NB4 (cell line): ENCODE data around the gene EIF4A3.

DNA sequence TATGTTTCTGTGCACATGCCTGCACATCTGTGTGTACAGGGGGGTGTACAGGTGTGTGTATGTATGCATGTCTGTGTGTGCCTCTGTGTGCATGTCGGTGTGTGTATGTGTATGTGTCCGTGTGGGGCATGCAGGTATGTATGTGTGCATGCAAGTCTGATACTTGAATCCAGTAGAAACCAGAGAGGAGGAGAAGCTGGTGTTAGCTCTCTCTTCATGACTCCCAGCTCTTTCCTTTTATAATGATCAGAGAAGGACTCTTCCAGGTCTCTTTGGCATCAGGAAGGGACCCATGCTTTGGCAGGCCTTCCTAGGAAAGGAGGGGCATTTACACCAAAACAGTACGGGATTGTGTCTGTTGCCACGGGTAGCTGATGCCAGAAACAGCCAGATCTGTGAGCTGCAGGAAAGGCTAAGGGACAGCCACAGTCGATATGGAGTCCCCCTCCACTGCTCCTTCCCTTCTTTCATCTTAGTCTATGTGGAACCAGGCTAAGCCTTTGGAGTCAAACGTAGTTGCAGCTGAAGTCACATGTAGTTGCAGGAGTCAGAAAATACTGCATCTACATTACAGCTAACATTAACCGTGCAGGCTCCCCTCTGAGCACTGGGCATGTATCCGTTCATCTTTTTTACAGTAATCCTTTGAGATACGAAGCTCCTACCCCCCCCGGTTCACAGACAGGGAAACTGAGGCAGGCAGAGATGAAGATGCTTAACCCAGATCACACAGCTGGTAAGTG is 9.3 kb downstream of the CEP295NL start:
- RRBS, result no CpG with 5 or more reads among the region's 10 CpGs

- RRBS, result no CpG with 5 or more reads among the region's 5 CpGs
Measured at GRCh38 chr17:78895333-78895671, 7.7 kb downstream of the CEP295NL start.

DNA sequence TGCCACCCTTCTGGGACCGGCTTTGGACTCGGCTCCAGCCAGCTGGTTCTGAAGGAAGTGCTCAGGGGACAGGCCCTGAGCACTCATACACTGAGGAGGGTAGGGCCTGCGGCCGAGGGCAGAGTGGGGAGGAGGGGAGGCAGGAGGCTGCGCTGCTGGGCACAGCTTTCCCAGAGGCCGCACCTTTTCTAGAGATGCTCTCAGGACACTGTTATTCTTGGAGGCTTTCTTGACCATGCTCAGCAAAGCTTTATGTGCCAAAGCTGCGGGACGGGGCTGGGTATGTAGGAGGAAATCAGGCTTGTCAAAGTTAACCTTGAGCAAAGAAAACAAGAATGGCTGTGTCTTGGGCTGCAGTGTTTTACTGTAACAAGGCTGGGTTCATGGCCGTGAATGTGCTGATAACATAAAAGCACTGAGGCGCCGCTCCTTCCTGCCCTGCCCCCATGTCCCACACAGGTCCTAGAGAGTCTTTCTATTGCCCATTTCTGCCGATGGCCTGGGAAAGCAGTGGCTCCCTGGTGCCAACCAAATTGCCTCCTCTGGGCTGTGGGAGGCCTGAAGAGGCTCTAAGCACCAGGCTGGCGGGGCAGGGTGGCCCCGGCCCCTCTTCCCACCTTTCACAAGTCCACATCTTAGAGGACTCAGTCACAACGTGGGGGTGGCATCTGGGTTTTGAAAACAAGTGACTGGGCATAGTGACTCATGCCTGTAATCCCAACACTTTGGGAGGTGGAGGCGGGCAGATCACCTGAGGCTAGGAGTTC is 22.3 kb upstream of the TIMP2 start:
- RRBS, result no CpG with 5 or more reads among the region's 16 CpGs

DNA sequence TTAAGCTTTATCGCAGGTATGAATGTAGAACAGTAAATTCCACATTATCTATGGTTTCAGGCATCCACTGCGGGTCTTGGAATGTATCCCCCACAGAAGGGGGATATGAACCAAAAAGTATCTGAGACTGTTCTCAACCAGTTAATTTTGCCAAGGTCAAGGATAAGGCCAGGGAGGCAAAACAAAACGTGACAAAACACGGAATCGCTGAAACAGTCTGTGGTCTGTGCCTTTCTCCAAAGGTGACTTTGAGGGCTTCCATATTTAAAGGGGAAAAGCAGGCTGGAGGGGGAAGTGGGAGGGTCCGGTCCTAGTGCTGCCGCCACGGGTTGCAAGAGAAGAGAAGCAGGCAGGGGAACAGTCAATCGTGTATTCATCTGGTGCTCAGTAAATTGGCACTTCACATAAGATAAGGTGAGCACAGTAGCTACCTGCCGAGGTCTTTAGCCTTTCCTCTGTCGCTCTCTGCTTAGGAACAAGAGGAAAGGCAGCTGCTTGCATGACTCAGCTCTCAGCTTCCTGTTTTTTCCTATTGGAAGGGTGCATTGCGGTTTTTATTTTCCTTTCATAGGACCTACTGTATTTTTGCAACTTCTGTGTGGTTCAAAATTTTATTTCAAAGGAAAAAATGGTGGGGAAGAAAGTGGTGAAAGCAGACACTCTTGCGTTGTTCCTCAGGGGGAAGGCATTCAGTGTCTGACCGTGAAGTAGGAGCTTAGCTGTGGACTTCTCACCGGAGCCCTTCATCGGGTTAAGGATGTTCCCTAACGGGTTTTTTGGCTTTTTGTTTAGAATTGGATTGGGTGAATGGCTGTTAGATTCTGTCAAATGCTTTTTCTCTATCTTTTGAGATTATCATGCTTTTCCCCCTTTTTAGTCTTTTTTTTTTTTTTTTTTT is 7.0 kb upstream of the LGALS3BP start:
- RRBS, result no CpG with 5 or more reads among the region's 17 CpGs

- RRBS, result no CpG with 5 or more reads among the region's 11 CpGs
Measured at GRCh38 chr17:79007965-79008408, 1.6 kb downstream of the CANT1 start.

DNA sequence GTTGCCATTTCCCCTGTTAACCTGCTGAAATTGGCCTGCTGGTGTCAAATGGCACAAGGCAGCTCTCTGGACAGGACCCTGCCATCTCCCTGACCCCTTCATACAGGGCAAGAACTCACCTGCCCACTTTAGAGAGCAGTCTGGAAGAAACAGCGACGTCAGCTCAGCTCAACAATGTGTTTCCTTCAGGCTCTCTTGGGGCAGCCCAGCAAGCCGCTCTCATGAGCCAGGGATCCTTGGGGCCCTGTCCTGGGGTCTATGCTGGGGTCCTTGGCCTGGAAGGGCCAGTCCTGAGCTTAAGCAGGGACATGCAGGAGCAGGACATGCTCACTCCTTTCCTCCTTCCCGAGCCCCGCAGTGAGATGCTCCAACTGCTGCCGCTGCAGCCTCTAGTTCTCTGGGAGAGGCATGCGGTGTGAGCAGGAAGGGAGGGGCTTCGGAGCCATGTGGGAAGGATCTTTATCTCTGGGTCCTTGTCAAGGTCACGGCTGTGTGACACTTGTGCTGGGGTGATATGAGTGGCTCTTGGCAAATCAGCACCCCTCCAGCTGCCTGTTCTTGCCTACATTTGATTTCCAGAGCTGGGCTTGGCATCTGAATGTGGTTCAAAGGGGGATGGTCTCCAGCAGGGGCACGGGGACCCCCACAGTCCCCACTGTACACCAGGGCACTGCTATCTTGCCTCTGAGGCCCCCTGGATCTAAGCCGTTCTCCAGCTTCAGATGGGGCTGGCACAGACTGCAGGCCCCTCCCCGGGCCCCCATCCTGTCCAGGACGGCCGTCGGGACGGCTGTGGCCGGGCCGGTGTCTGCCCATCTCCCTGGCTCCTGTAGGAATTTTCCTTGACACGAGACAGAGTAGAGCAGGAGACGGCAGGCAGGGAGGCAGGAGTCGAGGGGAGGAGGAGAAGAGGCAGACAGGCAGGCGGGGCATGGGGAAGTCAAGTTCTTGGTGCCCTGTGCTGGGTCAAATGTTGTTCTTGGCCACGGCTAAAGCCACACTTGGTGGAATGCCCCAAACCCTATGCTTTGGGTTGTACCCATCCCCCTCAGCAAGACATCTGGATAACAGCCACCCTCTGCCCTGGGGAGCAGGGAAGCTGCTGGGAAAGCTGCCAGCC is 3.6 kb downstream of the C1QTNF1 start:
- RRBS, result 67% methylated on average over 6 of the region's 23 CpGs

DNA sequence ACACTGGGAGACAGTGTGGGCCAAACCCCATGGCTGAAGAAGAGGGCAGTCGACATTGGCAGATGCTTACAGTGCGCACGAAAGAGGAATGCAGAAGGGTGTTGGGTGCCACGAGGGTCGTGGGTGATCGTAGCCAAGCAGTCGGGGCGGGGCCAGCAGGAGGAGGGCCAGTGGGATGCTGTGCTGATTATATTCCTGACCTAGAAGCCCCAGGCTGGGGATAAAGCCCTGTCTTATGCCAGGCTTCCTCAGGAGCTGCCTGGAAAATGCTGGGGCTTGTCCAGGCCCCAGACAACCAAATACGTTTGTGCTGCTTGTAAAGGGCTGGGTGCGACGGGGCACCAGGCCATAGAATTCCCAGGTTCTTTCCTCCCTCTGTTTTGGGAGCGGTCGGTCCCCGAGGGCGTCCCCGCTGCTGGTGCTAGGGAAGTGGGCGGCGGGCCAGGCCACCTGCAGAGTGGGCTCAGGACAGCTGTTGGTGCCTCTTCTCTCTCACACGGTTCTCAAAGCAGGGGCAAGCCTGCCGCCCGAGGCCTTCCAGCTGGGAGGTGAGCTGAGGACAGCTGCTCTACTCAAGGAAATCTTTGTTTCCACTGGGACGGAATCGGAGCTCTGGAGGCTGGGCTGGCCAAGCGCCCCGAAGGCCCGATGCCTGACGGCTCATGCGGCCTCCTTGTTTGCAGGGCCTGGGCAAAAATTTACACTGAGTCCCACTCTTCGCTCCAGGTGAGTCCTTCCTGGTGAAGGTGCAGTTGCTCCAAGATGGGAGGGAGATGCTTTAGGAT is 10.0 kb downstream of the C1QTNF1 start:
- RRBS, result no CpG with 5 or more reads among the region's 29 CpGs

DNA sequence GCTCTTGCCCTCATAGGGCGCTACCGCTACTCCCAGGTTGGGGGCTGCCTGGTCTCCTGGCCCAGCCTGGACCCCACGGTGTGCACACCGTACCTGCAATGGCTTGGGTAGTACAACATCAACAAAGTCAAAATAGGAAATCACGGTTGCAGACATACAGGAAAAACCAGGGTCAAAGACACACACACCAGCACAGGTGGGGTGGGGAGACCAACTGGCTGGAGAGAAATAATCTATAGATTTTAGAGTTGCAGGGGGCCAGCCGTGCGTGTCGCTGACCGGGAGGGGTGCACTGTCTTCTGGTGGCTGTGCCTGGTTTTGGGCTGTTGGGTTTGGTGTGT is 17.6 kb downstream of the ENGASE start:
- RRBS, result no CpG with 5 or more reads among the region's 9 CpGs

- RRBS, result no CpG with 5 or more reads among the region's 20 CpGs
Measured at GRCh38 chr17:79228015-79228553, 153.5 kb downstream of the ENGASE start.

GRCh38 chr17:79388759-79389089 is 222.1 kb downstream of the RBFOX3 start:
- RRBS, result 84% methylated on average over 1 of the region's 11 CpGs

- RRBS, result no CpG with 5 or more reads among the region's 50 CpGs
Measured at GRCh38 chr17:79610193-79610632, 638 bp downstream of the RBFOX3 start.

GRCh38 chr17:79776947-79777152 is 1.1 kb upstream of the CBX2 start:
- RRBS, result no CpG with 5 or more reads among the region's 5 CpGs

- RRBS, result 1% methylated on average over 24 of the region's 92 CpGs
Measured at GRCh38 chr17:79797251-79798069, 583 bp upstream of the CBX8 start.

DNA sequence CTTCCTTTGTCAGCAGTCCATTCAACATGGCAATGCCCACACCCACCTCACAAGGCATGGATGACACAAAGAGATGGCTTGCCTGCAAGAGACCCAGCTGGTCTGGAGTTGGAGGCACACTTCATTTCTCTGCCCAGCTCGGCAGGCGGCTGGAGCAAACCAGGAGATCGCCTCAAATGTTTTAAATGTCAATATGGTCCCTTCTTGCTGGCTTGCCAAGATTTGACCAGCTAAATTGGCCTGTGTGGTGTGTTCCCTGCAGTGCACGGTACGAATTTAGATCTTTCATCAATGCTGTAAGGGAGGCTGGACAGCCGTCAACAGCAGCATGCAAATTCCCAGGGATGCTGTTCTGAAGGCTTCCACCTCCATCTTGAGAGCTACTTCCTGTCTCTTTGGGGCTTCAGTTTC is 19.4 kb downstream of the CBX4 start:
- RRBS, result no CpG with 5 or more reads among the region's 6 CpGs

GRCh38 chr17:79892235-79892974 is 53.2 kb upstream of the CBX4 start:
- RRBS, result no CpG with 5 or more reads among the region's 14 CpGs

DNA sequence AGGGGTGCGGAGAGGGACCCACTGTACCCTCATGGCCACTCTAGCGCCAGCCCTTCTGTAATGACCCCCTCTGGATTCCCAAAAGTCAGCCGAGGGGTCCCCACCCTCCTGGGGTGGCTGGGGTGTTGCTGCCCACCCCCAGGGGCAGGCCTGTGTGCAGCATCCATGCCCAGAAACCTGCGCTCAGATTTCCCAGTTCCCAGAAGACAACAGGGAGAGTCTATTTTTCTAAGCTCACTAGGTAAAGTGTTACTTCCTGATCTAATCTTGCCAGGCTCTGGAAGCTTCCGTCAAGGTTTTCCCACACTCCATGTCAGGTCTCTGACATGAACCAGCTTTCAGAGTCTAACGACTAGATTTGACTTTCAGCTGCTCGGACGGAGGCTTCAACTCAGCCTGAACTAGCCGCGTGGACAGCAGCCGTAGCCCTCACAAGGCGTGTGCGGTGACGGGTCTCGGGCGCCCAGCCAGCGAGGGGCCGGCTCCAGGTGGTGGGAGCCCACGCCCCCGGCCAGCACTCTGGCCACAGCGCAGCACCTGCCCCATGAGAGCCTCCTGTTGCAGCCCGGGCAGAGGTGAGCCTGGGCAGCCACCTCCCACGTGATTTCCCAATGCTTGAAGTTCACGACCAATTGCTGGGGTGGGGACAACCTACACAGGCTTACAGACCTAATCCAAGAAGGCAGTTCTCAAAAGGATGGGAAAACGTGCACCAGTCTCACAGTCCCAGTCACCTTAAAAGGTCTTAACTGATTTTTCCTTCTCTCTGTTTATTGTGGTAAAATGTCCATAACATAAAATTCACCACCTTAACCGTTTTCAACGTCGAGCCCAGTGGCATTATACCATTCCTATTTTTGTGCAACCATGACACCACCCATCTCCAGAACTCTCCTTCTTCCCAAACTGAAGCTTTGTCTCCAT is 45.6 kb downstream of the TBC1D16 start:
- RRBS, result 42% methylated on average over 3 of the region's 28 CpGs

- RRBS, result no CpG with 5 or more reads among the region's 15 CpGs
Measured at GRCh38 chr17:80037195-80037518, 715 bp downstream of the CCDC40 start.

DNA sequence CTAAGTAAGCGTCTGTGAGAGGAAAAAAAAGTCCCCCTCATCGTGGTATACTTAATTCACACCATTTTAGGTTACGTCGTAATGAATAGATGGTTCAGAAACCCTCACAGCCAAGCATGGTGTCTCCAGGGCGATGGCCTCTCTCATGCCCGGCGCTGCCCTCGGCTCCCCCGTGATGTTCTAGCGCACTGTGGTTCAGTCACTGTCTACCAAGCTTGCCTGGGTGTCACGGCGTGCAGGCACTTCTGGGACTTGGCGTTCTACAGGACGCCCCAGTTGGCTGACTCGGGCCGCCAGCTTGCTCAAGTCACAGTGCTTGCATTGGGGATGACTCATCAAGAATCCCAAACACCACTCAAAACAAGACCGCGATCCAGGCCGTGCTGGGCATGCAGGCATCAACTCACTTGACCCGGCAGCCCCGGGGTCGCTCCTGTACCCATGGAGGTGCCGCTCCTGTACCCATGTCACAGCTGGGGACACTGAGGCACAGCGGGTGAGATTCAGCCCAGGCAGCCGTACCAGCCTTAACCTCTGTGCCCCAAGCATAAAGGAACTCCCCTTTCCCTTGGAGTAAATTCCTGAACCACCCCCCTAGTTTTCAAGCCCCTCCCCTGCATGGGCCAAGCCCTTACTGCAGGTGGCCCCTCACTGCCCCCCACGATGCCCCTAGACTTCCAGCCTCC is 27.8 kb downstream of the CCDC40 start:
- RRBS, result no CpG with 5 or more reads among the region's 26 CpGs

DNA sequence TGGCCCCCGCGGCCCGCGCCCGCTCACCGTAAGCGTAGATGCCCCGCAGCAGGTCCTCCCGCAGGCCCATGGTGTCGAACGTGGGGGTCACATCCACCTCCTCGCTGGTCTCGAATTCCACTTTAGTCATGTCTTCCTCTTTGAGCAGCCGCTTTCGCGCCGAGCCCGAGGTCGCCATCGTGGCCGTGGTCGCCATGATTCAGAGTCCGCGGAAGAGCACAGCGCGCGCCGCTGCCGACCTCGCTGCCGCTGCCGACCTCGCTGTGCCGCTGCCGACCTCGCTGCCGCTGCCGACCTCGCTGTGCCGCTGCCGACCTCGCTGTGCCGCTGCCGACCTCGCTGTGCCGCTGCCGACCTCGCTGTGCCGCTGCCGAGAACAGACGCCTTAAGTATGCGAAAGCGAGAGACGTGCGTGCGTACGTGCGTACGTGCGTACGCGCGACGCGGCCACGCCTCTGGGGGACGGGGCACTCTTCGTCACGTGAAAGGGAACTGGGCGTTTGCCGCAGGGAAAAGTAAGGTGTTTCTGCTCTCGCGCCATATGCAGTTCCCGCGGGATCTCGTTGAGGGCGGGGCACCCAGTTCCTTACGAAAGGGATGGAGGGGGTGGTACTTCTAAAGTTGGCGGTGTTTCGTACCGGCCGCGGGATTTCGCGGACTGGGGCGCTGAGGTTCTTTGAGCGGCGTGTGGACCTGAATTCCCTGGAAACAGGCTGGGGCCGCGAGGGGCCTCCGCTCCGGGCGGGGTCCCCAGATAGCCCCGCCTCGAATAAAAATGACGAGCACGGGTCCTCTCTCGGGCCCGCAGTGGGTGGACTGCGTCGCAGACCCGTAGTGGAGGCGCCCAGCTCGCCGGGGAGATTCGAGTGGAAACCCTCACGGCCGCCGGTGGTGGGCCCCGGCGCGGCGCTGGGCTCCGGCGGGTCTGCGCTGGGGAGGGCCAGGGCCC is at the start of gene EIF4A3:
EIF4A3 (minus strand) TSS at position 363 of the 949 bp plus-strand sequence.
- RRBS, result under 1% methylated on average over 19 of the region's 116 CpGs

GRCh38 chr17:80263786-80264439 is 3.3 kb downstream of the RNF213 start:
- RRBS, result no CpG with 5 or more reads among the region's 12 CpGs